Measurements from ENCODE around the gene ATG7.

DNA sequence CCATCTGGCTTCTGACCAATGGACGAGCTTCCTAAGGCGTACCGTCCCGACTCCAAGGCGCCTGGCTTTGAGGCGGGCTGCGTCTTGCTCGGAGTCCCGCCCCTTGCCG lies 99 bp upstream of the TATDN2 start:
- PRO-cap: no peak

DNA sequence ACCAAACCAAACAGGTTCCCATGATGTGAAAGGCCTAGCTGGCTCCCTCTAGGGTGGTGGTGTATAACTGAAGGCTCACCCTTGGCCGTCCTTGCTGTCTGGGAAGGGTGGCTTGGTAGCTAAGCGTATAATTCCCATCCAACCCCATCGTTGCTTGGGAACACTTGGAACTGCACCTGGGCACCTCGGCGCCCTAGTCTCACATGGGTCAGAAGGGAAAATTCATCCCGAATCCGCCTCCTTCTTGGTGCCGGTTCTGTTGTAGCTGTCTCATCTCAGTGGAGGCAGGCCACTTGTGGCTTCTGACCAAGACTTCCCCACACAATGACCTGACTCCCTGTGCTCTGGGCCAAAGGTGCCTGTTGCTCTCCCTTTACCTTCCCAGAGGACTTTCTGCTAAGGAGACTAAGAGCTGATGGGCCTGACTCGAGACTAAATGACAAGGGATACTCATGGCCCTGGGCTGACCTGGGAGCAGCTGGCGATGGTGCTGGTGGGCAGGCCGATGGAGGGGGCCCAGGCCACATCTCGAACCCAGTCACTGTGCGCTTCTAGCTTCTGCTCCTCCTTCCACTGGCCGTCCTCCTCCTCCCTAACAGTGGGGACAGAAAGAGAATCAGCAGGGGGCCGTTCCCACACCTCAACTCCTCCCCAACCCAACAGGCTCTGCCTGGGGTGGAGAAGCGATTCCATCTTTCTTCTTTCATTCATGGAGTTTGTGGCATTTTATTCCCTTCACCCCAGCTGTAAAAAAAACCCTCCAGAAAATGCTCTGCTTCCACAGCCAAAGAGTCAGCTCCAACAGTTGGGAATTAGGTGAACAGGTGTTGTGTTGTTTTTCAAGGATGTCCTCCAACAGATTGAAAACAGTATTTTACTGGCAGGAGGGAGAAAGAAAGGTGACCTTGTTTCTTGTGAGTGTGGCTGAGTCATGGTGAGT lies 12.1 kb upstream of the GHRL start:
- PRO-cap: no peak

DNA sequence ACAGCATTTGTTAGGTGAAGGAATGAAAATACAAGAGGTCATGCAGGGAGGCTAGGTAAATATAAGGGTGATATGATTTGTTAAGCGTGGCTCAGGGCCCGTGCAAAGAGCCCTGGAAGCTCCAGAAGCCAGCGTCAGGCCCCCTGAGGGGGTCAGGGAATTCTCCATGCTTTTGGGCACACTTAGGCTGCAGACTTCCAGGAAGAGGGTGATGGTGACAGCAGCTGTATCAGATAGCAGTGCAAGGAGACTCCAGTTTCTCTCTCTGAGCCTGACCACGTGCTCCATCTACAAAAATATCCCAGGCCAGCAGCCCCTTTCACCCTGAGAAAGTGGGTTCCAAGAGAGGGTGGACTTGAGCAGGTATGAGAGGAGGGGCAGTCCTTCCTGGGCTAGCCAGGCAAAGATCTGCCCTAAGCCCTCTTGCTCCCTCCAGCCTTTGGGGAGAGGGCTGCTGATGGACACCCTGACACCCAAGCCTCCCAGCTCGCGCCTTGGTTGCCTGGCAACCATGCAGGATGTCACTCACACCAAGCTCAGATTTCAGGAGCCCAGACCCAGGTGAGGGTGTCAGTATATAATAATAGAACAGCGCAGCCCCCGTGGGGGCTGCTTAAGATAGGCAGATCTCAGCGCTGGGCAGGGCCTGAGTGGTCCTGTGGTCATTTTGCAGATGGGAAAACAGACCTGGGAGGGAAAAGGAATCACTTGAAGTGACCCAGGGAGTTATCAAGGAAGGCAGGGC lies 35.8 kb downstream of the ATP2B2 start:
- PRO-cap: no peak

DNA sequence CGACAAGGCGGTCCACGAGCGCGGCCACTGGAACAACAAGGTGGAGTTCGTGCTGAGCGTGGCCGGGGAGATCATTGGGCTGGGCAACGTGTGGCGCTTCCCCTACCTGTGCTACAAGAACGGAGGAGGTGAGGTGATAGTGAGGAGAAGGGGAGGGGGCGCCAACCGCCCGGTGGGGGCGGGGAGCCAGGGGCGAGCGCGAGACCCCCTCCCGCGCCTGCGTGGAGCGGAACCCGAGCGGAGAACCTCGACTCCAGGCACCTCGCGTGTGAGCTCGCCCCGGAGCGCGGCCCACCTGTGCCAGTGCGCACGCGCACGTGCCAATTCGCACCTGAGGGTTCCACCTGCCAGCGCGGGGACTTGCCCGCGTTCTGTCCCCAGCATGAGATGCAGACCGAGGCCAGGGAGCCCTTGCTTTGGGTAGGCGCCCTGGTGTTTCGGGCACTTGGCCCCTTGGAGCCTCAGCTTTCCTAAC lies 403 bp downstream of the SLC6A11 start:
- PRO-cap: no peak

- PRO-cap: no peak
These were observed 34.0 kb upstream of the SLC6A1 start for GRCh38 chr3:10958478-10958961.

DNA sequence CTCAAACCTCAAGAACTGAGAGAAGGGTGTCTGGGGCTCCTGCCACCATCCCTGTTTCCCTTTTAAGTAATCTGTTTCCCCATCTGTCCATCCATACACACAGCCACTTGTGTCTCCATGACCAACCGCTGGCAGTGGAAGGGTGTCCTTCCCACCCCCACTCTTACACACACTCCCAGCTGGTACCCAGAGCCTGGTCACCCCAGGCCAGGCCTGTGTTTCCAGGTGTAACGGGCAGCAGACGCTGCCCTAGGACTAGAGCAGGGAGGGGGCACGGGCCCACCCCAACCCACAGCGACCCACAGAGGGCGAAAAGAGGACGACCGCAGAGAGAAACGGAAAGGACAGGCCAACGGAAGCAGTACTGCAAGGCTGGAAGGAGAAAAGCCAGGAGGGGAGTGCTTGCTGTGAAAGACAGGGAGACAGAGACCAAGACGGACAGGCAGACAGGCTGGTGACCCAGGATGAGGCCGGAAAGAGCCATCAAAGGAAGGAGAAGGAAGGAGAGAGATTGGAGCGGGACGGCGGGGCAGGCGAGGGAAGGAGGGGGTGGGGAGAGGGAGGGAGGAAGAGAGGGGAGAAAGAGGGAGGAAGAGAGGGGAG lies 591 bp upstream of the SLC6A1 start:
- PRO-cap: no peak

DNA sequence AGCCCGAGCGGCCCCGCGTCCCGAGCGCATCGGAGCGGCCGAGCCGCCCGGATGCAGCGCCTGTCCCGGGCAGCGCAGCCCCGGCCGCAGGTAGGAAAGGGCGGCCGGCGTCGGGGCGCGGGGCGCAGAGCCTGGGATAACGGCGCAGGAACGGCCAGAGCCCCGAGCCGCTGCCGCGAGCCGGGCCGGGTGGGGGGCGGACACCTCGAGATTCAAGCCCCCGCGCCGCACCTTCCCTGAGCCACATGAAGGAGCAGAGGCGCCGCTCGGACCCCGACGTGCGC lies 234 bp downstream of the SLC6A1 start:
- PRO-cap: no peak

- PRO-cap: no peak
These were observed 6.1 kb downstream of the SLC6A1 start for GRCh38 chr3:10998463-10999159.

DNA sequence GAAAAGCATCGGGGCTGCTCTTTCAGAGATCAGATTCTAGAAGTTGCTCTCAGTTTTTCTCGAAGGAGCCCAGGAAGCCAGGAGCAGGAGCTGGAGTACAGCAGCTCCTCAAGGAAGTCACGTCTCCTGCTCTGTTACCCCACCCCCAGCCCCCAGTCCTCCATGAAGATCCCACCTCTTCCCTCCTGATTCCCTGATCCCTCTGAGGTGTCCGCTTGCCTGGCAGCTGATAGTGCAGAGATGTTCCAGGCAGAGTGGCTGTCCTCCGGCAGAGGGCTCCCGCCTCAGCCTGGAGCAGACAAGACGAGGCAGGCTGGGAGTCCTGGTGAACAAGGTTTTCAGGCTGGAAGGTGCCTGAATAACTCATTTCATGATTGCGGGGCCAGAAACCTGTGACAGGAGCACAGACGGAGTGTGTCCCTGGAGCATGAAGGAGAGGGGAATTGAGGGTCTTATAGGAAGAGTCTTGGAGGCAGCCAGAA lies 1.1 kb downstream of the HRH1 start:
- PRO-cap: unidirectional peak, minus-strand start at position 128 of the sequence

DNA sequence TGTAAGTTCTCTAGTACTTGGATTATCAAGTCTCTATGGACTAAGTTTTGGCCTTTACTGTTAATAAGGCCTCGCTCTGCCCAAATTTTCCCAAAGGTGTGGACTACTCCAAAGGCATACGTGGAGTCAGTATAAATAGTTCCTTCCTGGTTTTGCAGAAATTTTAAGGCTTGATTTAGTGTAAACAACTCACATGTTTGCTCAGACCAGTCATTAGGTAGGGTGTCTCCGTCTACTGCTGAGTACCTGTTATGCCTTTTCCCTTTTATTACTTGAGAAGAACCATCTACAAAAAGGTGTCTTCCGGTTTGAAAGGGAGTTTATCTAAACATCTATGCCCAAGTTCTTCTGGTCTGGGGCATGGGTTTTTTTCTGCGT lies 20.9 kb upstream of the ATG7 start:
- PRO-cap: no peak

DNA sequence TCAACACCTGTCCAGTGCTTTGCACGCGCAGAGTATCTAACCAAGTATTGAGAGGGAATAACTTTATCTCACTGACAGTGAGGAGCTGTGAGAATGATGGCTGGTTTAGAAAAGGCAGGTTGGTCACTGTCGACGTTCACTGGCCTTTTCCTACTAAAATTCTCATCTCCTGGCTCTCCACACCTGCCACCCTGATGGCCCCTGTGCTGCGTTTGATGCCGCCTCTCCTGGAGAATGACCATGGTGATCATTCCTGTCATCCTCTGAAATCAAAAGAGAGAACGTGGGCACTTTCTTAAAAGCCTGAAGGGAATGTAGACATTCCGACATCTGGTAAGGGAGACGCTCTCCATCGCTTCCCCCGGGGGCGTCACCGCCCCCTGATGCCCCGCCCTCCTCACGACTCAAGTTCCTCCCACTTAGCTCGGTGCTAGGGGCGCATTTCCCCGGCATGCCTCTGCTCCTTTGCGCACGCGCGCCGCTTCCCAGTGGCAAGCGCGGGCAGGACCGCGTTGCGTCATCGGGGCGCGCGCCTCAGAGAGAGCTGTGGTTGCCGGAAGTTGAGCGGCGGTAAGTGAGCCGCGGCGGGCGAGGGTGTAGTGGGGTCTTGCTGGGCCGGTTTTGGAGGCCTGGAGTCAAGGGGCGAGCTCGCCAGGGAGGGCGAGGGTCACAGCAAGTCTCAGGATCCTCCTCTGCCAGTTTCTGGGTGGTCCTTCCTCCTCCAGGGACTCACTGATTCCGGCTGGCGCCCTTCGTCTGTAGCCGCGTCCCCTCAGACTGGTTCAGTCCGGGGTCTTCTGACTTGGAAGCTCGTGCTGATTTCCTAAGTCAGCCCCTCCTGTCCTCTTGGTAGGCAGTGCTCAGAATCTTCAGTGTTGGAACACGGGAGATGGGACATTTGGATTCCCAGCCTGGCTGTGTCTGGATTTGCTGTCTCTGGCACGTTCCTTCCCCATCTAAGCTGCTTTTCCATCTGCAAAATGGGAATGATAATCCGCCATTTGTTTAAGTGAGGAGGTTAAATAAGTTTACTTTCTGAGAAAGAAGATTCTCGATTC lies at the start of gene ATG7:
TSS of gene ATG7 (plus strand) at position 537 of the 1,058 bp plus-strand sequence.
- PRO-cap: bidirectional peak, plus-strand start at position 537 of the sequence, minus-strand start at position 467 of the sequence

- PRO-cap: no peak
These were observed 661 bp downstream of the ATG7 start for GRCh38 chr3:11272919-11273196.

DNA sequence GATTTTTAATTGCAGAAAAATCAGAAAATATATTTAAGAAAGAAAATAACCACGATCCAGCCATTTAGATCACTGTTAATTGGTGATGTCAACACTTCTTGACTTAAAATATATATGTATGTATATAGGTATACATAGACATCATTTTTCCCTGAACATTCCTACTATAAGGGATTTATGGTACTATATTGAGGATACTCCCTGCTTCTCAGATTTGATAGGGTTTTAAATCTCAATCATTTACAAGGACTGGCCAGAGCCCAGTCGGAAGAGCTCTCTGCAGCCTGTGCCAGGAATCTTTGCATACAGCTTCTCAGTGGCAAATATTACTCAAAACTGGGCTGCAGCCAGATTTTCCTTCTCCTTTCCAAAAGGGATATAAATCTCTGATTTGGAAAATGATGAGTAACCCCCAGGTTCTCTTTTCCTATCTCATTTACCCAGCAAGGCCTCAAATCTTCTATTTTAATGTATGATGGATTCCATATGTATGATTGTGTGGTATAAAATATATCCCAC lies 114.1 kb downstream of the ATG7 start:
- PRO-cap: no peak

- PRO-cap: no peak
These were observed 126.5 kb downstream of the VGLL4 start for GRCh38 chr3:11517055-11517764.

DNA sequence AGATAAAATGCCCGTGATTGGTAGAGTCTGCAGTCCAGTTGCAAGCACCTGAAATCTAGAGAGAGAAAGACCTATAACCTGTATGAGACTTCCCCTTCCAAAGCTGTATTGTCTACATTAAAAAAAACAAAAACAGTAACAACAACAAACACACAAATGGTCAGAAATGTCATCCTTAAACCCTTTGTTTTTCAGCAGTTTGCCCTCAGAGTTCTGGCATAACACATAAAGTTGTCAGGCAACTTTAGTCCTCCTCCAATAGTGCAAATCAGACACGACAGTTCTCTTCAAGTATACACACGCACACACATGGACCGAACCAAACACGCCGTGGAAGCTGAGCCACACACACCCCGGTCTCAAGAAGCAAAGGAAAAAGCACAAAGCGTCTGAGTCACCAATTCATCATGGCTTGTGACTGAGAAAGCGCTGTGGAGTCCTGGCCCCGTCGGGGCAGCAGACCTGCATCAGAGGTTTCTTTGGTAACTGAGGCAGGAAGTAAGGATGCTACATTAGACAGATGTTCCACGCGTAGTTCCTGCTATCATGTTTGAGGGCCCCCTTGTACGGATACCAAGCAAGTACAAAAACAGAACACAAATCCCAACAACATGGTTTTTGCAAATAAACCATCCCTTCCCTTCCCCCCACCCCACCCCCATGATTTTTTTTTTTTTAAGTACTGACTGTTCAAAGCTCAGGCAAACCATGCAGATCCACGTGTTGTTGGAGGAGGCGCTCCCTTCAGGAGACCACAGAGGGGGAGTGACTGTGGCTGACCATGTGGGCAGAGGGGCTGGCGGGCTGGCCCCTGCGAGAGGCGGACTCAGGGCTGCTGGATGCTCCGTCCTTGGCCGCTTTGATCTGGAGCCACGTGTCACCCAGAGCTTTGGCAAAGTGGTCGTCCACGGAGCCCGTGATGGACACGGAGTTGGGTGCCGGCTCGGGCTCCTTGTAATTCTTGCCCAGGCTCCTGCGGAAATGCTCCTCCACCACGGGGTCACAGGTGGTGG lies 85.6 kb downstream of the VGLL4 start:
- PRO-cap: no peak

DNA sequence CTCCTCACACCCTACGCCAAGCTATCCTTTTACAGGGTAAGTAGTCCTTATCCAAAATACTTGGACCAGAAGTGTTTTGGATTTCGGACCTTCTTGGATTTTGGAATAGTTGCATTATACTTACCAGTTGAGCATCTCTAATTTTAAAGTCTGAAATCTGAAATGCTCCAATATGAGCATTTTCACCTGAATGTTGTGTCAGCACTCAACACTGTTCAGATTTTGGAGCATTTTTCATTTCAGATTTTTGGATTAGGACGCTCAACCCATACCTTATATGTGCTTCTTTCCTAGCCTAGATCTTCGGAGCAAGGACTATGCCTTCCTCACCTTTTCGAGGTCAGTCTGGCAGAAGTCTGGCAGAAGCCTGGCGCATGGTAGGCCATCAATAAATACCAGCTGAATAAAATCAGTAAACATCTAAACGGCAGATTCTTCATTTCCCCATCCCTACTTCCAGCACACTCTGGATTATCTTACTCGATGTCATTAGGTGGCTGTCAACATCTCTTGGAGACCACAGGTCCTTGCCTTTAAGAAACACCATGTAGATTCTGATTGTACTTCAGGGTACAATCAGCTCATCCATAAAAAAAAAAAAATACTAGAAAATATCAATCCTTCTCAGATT lies 3.8 kb upstream of the VGLL4 start:
- PRO-cap: no peak

DNA sequence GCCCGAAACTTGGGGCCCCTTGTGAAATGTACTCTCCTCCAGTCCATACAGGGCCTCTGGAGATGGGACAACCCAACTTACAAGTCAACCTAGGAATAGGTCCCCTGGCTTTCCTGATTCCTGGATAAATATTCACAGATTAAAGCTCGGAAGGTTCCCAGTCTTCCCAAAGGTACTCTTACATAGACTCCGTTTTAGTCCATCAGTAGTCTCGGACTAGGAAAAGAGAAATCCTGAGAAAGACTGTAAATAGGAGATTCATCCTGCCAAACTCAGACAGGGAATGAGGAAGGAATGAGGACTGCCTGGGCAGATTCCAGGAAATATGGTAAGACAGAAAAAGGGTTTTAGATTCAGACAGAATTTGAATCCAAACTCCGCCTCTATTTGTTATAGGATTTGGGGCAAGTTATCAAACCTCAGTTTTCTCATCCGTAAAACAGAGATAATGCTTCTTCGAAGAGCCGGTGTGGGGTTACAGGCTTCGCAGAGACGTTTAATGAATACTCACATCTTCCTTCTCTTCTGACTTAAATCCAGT lies 77.7 kb upstream of the VGLL4 start:
- PRO-cap: no peak

- PRO-cap: no peak
These were observed 9.3 kb downstream of the TIMP4 start for GRCh38 chr3:12149333-12149882.

- PRO-cap: no peak
These were observed 62.4 kb downstream of the PPARG start for GRCh38 chr3:12351204-12351743.

GRCh38 chr3:12441119-12441634 lies 43.1 kb upstream of the TSEN2 start:
- PRO-cap: no peak

Measured in ureter (tissue), 1 donor.